Sigmoid colon (tissue), 4 donors: ENCODE measurements around the gene SLC37A3.

GRCh38 chr7:139406888-139407560 lies 47.3 kb downstream of the LUC7L2 start:
- PRO-cap = no peak
- RAMPAGE, long total RNA, 4 experiments = start-site peak on the plus strand in 1 of 4 experiments, at chr7:139407181-139407321 at its widest, 100 reads per replicate

- PRO-cap = no peak
- RAMPAGE, long total RNA, 4 experiments = no peak in any of the 4 experiments
Measured at GRCh38 chr7:139483219-139483468, 329 bp downstream of the KLRG2 start.

DNA sequence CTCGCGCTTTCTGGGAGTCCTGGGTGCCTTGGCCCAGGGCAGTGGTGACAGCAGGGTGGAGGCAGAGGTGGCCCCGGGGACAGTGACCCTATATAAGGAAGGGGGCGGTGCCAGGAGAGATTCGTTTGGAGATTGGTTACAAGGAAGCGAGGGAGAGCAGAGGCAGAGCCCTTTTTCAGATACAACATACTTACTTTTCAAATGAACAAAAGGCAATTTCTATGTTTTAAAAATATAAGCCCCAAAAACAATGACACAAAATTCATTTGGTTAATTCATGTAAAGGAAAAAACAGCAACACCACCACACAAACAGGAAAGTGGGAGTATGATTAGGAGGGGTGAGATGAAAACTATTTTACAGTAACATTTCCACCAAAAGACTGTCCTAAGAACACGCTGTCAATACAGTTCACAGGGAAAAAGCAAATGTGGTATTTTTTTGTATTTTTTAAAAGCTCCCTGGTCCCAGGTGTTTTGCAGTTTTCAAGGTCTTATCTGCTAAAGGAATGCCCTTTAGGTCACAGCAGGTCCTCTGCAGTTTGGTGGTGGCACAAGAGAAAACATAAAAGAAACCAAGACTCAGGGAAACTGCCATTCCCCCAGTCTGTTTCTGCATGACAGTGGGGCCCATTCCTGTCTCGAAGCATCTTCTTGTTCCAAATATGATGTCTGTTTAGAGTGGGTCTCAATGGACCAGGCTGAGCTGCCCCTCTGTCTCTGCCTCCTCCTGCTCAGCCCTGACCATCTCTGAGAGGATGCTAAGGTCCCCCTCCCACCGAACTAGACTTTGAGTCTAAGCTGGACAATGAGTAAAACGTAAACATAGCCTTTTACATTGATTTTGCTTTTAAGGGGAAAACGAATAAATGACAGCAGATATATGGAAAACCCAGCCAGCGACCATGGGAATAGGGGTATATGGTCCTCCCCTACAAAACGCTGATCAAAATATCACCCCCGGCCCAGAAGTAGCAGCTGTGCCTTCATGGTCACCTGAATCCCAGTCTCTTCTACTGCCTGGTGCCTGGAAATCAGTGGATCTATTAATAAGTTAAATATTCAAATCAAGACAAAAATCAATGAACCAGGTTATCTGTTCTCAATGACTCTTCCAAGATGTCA lies 40.2 kb downstream of the CLEC2L start:
- PRO-cap = no peak
- RAMPAGE, long total RNA, 4 experiments = no peak in any of the 4 experiments

- PRO-cap = no peak
- RAMPAGE, long total RNA, 4 experiments = no peak in any of the 4 experiments
Measured at GRCh38 chr7:139588448-139589208, 65.1 kb downstream of the CLEC2L start.

GRCh38 chr7:139635181-139636506 lies 112.2 kb downstream of the CLEC2L start:
- PRO-cap = no peak
- RAMPAGE, long total RNA, 4 experiments = no peak in any of the 4 experiments

DNA sequence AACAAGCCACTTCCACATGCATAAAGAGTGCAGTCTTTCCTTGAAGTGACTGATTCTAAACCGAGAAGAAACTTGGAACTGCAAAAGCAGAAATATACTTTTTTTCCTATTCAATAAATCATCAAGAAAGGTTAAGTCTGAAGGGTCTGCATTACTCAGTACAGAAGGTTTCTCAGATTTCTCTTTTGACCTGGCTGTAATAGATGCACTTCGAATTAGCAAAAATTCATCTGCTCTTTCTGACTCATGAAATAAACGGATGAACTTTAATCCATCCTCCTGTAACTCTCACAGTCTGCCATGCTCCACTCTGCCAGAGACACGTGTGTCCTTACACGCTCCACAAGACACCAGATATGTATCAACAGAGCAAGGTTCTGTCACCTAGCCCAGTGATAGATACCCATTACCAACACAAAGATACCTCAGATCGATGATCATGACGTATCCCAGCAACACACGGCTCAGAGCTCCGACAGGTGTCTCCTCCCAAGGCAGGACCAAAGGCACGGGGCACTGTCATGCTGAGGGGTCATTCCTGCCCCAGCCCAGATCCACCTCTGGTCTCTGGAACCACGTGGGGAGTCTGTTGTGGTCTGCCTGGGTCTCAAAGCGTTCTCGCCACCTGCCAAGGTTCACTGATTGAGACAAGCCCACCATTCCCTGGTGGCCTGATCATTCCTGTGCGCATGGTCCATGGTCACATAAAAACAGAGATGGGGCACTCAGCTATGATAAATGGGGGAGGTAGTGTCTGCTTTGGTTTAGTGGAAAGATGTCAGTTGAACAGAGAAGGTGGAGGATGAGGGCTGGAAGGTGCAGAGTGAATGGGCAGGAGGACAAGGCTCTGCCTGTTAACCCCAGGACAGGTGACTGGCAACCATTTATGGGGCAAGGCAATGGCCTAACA lies 83.6 kb downstream of the HIPK2 start:
- PRO-cap = no peak
- RAMPAGE, long total RNA, 4 experiments = no peak in any of the 4 experiments

DNA sequence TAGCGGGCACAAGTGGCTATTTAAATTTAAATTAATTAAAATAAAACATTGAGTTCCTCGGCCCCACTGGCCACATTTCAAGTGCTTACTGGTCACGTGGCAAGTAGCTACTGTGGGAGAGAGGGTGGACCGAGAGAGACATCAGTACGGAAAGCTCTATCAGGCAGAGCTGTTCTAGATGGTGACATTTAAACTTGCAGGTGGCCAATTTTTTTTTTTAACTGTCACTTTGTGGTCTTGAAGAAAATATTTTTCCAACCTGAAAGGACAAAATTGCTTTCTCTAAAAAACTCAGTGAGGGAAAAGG lies 30.0 kb downstream of the HIPK2 start:
- PRO-cap = no peak
- RAMPAGE, long total RNA, 4 experiments = no peak in any of the 4 experiments

DNA sequence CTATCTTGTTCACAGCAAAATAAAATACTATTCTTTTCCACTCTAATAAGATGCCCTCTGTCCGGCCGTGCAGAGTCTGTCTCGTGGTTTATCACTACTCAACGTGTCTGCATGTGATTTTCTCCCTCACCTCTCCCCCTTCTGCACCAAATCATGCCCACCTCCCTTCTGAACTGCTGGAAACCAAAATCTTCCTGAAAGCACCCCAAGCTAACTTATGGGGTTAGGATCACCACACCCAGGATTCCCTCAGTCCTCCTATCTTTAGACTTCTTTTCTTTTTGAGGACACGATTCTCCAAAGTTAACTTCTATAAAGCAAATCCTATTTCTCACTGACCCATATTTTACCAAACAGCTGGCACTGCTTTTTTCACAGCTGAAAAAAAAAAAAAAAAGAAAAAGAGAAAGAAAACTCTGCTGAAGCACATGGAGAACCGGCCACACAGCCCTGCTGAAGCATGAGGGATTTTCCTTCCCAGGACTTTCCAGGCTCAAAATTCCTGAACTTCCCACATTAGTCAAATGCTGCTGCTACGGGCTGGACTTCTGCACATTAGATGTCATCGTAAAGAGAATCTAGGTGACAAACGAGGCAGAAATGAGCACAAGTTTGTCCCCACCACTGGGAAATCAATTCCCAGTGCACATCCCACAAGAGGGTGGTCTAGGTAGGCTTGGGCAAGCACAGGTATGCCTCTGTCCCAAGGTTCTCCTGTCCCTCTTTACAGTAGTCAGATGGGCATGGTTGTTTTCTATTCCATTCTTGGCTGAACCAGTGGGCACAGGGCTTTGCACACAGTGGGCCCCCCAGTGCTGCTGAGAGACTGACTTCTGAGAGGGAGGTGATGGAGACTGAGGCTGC lies 25.2 kb downstream of the HIPK2 start:
- PRO-cap = no peak
- RAMPAGE, long total RNA, 4 experiments = no peak in any of the 4 experiments

GRCh38 chr7:139937666-139937914 lies 108.5 kb downstream of the TBXAS1 start:
- PRO-cap = no peak
- RAMPAGE, long total RNA, 4 experiments = no peak in any of the 4 experiments

GRCh38 chr7:140061786-140062448 lies 834 bp downstream of the PARP12 start:
- PRO-cap = no peak
- RAMPAGE, long total RNA, 4 experiments = no peak in any of the 4 experiments

DNA sequence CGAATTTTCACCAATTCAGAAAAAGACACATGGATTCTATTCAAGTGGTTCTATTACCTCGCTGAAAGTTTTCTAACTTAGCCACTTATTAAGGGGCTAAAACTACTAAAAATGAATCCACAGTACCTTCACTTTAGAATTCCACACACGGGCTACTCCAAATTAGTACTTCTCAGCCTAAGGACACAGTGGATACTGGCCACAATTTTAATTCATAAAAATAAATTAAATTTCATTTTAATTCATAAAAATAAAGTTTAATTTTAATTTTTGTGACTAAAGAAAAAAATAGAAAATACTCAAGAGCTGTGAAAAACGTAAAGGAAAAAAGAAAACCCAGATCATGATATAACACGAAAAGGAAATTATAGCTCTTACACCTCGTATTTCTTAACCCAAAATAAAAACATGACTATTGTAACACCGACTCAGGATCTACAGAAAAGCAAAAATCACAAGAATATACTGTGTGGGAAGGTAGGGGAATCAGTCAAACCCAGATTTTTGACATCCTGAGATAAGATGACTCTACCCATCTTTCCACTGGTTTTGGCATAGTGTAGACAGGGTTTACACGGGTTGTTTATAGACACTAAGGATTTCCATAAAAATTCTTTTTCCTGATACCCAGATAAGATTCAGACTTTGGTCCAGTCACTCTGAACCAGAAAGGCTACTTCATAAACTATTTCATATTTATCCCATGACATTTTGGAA lies 26.0 kb upstream of the PARP12 start:
- PRO-cap = no peak
- RAMPAGE, long total RNA, 4 experiments = no peak in any of the 4 experiments

DNA sequence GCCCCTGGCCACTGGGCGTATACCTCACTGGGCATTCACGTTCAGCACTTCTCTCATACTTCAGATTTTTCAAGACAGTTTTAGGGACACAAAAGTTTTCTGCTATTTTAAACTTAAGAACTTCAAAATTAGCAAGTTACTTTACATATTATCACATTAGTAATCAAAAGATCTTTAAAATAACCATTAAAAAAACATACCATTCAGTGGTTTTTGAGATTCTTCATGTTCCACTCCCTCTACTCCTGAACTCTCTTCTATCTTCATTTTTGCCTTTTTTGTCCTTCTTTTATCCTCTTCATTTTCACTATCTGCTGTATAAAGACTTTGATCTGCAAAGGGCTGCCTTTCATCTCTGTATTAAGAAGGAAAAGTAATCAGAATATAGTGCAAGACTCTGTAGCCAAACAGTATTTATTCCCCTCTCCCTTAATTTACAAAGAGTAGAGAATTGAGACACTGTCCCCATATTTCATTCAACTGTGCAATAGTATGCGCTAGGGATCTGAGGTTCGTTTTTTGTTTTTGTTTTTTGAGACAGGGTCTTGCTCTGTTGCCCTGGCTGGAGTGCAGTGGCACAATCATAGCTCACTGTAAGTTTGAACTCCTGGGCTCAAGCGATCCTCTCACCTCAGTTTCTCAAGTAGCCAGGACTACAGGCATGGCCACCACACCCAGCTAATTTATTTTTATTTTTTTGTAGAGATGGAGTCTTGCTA lies 36.1 kb upstream of the PARP12 start:
- PRO-cap = no peak
- RAMPAGE, long total RNA, 4 experiments = no peak in any of the 4 experiments

GRCh38 chr7:140146538-140147547 lies 29.9 kb downstream of the KDM7A start:
- PRO-cap = no peak
- RAMPAGE, long total RNA, 4 experiments = no peak in any of the 4 experiments

- PRO-cap = no peak
- RAMPAGE, long total RNA, 4 experiments = no peak in any of the 4 experiments
Measured at GRCh38 chr7:140225348-140226180, 48.8 kb upstream of the KDM7A start.

- PRO-cap = no peak
- RAMPAGE, long total RNA, 4 experiments = no peak in any of the 4 experiments
Measured at GRCh38 chr7:140275410-140276019, 98.7 kb upstream of the KDM7A start.

DNA sequence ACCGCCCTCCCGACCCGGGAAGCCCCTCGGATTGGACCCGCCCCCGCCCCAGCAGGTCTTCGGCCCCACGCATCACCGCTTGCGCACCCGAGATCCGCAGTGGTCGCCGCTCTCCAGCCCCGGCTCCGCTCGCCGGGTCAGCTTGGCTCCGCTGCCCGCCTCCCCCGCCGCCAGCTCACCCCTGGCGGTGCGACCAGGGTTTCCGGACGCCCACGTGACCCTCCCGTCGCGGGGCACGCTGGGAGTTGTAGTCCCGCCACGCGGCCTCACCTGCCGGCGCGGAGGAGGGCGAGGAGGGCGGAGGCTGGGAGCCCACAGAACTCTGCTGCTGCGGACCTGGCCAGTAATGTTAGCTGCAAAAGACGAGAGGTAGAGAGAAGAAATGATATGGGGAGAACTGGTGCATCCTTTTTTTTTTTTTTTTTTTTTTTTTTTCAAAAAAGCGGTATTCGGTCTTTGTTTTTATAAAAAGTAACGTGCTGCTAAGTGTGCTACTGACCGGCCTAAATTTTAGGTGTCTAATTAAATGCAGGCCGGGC lies at the start of gene SLC37A3:
TSS of gene SLC37A3 (minus strand) at position 202 of the 539 bp plus-strand sequence.
- PRO-cap = unidirectional peak, minus-strand start at position 172 of the sequence
- RAMPAGE, long total RNA, 4 experiments = start-site peak on the minus strand in 3 of 4 experiments, centred at positions 154 to 168 of the sequence, 149 to 396 reads per replicate

GRCh38 chr7:140443809-140444294 lies 35.5 kb downstream of the MKRN1 start:
- PRO-cap = no peak
- RAMPAGE, long total RNA, 4 experiments = no peak in any of the 4 experiments

DNA sequence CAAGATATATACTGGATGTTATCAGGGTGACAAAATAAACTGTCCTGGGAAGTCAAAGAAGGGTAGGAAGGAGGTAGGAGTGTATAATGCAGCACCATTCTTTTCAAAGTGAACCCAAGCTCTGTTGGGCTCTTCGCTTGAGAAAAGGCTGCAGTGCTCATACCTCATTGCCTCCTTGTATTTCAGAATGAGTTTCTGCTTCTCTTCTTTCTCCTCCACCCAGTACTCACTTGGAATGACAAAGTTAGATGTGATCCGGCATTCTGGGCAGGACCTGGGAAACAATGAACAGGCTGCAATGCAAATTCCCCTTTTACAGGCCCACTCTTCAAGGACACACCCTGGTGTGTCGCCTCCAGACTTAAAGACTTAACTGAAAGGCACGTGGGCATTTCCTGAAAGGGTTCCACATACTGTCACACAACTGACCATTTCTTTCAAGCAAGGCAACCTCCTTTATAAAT lies 23.6 kb downstream of the MKRN1 start:
- PRO-cap = no peak
- RAMPAGE, long total RNA, 4 experiments = no peak in any of the 4 experiments

- PRO-cap = no peak
- RAMPAGE, long total RNA, 4 experiments = no peak in any of the 4 experiments
Measured at GRCh38 chr7:140518061-140518530, 38.8 kb upstream of the MKRN1 start.

GRCh38 chr7:140631384-140631999 lies 9.1 kb downstream of the DENND2A start:
- PRO-cap = no peak
- RAMPAGE, long total RNA, 4 experiments = no peak in any of the 4 experiments